OVCAR3 (cell line): ENCODE measurements around a stretch of chr5.

DNA sequence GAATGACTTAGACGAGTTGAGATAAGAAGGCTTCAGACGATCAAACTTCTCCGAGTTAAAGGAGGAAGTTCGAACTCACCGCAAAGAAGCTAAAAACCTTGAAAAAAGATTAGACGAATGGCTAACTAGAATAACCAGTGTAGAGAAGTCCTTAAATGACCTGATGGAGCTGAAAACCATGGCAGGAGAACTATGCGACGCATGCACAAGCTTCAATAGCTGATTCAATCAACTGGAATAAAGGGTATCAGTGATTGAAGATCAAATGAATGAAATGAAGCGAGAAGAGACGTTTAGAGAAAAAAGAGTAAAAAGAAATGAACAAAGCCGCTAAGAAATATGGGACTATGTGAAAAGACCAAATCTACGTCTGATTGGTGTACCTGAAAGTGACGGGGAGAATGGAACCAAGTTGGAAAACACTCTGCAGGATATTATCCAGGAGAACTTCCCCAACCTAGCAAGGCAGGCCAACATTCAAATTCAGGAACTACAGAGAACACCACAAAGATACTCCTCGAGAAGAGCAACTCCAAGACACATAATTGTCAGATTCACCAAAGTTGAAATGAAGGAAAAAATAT, 144.6 kb downstream of the WDR70 start:
- RRBS, result no CpG with 5 or more reads among the region's 14 CpGs

GRCh38 chr5:37744420-37744941, 95.4 kb downstream of the GDNF start:
- RRBS, result no CpG with 5 or more reads among the region's 2 CpGs

- RRBS, result 3% methylated on average over 9 of the region's 61 CpGs
Measured at GRCh38 chr5:37836592-37837355, 3.1 kb downstream of the GDNF start.

DNA sequence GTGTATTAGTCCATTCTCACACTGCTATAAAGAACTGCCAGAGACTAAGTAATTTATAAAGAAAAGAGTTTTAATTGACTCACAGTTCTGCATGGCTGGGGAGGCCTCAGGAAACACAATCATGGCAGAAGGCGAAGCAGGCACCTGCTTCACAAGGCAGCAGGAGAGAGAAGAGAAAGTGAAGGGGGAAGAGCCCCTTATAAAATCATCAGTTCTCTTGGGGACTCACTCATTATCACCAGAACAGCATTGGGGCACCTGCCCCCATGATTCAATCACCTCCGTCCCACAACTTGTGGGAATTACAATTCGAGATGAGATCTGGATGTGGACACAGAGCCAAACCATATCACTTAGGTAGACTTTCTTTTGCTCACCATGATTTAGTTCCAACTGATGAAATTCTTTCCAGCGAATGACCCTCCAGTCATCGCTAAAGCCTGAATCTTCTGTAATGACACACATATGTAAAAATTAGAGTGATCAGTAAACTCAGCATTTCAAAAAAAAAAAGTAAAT, 27.3 kb downstream of the EGFLAM start:
- RRBS, result no CpG with 5 or more reads among the region's 5 CpGs

DNA sequence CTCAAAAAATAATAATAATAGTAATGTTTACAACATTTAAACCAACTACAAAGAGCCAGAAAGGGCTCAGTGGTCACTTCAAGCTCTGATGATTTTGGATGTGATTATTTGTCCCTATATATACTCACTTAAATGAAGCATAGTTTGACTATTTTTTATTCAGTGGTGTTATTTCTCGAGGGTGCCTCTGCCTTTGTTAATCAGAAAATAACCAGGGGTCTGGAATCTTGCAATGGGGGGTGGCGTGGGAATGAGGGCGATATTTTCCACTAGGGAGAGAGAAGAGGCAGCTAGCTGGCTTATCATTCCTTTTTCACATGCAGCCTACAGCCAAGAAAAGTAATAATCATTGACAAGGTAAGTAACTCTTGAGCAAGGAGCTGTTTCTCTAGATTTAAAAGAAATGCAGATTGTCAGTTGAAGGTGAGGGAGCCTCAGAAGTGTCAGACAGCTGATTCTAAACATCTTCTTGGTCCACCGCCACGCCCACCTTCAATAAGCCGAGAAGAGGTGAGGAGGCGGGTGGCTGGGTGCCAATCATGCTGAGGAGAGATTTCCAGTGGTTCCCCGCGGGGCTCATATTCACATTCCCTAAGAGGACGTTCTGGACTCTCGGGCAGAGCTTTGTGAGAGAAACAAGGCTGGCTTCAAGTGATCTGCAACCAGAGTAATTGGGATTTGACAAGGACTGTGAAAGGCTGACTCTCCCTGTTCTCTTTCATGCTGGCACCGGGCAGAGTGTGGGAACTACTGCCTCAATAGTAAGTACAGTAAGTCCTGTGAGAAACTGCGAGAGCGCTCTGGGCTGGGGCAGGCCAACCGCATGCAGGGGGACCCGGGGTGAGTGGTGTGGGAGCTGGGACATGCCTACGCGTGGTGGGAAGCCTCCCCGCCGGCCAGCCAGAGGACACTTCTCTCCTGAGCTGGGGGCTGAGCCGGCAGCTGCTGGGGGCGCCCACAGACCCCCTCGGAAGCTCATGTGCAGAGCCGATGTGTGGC, 111.2 kb downstream of the LIFR start:
- RRBS, result 92% methylated on average over 4 of the region's 24 CpGs

DNA sequence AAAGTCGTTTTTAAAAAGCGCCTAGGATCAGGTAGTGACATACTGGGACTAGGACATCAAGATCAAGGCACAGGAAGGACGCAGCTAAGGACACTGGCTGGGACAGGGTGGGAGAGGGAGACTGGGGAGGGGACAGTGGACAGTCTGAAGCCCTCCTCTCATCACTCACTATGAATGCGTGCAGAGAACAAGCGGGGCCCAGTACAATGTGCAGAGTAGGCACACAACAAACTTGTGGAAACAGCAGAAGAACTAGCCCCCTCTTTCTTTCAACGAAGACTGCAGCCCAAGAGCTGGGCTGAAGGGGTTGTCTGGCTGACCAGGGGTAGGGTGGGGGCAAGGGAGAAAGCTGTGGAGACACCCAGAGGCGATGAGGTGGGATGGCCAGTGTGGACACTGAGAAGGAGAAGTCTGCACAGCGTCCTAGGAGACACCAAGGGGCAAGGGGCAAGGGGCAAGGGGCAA, 62.4 kb downstream of the LIFR start:
- RRBS, result no CpG with 5 or more reads among the region's 8 CpGs

DNA sequence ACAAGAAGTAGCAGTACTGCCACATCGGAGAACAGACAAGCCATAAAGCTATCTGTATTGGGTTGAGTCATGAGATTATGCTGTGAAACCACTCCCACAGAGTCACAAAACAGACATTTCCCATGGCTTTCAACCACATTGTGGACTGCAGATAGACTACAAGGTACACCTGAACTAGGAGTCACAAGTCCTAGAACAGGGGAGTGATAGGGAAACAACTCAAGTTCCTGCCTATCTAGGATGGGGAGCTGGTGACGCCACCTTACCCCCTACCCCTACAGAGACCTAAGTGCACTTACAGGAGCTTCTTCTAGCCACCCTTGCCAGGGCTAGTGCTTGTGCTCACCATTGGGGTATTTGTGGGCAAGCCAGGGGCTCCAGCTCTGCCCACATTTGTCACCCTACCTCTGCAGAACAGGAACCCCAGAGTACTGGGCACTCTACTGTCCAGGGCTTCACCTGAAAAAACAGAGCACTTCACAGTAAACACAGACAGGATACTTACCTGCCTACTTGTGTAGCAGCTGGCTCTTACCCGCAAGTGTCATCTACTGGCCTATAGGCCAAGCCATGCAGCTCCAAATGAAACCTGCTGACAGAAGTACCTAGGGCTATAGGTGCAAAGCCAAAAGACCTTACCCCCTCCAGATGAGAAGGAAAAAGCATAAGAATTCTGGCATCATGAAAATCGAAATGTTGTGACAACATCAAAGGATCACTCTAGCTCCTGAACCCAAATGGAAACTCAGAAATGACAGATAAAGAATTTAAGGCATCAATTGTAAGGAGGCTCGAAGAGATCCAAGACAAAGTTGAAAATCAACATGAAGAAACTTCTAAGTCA, 47.0 kb downstream of the OSMR start:
- RRBS, result no CpG with 5 or more reads among the region's 5 CpGs

GRCh38 chr5:38925394-38925929, 79.7 kb downstream of the OSMR start:
- RRBS, result no CpG with 5 or more reads among the region's 1 CpG

DNA sequence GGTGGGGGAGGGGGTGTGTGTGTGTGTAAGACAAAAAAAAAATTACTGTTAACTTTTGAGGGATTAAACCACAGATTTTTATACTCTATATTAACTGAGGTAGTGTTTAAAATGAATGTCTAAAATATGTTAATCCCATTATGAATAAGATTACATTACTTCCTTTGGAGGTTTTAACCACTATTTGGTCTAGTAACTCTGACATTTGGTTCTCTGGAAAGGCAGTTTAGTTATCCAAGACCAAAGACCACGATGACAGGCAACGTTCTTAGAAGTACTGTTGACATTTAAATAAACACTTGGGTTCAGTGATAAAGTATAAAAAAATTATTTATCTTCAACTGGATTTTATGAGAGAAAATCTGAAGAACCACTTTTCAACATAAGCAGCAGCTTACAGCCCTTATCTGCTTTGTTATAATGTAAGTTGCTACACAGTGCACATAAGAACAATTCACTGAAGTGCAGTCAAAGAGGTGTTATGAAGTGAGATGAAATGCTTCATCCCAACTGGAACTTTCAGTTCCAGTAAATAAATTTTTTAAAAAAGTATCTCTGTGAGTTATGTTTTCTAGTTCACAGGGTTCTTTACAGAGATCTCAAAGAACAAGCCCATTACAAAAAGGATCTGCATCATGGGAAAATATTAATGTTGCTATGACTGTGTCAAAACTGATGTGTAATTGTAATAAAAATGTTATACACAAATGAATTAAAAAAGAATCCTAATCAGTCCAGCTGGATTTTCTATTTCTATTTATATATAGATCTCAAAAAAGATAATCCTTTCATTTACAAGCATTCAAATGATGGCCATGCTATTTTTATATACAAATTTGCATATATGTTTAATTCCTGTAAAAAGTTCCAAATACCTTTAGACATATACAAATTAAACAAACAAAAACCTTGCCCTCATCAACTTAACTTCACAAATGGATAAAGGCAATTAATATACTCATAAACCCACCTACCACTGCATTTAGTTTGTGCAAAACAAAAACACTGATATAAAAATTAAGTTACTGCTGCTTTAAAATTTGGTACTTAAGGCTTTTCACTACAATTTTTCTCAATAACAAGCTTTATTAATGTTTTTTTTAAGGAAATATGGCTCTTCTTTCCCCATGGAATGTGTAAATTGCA, 94.8 kb downstream of the OSMR start:
- RRBS, result no CpG with 5 or more reads among the region's 2 CpGs

DNA sequence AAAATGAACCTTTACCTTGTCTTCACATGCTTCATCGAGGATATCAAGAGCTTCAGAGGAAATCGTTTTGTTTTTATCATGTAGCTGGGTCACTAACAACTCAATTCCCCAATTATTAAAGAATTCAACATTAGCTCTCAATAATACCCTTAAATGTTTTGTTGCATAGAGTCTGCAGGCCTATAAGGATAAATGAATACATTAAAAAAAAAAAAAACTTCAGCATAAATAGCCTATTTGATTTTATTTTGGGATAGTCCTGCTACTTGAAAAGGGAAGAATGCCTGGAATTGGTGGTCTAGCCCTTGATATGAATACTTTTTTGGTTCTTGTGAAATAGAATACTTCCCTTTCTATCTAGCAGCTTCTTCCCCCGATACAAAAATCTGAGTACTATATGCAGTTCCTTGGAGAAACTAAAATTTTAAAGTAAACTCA, 112.9 kb downstream of the OSMR start:
- RRBS, result no CpG with 5 or more reads among the region's 3 CpGs

DNA sequence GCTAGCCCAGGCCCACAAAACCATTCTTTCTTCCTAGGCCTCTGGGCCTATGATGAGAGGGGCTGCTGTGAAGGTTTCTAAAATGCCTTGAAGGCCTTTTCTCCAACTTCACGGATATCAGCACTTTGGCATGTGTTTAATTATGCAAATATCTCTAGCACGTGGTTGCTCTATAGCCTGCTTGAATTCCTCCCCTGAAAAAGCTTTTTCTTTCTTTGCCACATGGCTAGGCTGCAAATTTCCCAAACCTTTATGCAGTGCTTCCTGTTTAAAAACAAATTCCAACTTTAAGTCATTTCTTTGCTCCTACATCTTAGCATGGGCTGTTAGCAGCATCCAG, 7.9 kb downstream of the RICTOR start:
- RRBS, result no CpG with 5 or more reads among the region's 2 CpGs

GRCh38 chr5:39201229-39201804, 18.0 kb downstream of the FYB1 start:
- RRBS, result no CpG with 5 or more reads among the region's 1 CpG

- RRBS, result no CpG with 5 or more reads among the region's 10 CpGs
Measured at GRCh38 chr5:39208346-39208880, 10.9 kb downstream of the FYB1 start.

DNA sequence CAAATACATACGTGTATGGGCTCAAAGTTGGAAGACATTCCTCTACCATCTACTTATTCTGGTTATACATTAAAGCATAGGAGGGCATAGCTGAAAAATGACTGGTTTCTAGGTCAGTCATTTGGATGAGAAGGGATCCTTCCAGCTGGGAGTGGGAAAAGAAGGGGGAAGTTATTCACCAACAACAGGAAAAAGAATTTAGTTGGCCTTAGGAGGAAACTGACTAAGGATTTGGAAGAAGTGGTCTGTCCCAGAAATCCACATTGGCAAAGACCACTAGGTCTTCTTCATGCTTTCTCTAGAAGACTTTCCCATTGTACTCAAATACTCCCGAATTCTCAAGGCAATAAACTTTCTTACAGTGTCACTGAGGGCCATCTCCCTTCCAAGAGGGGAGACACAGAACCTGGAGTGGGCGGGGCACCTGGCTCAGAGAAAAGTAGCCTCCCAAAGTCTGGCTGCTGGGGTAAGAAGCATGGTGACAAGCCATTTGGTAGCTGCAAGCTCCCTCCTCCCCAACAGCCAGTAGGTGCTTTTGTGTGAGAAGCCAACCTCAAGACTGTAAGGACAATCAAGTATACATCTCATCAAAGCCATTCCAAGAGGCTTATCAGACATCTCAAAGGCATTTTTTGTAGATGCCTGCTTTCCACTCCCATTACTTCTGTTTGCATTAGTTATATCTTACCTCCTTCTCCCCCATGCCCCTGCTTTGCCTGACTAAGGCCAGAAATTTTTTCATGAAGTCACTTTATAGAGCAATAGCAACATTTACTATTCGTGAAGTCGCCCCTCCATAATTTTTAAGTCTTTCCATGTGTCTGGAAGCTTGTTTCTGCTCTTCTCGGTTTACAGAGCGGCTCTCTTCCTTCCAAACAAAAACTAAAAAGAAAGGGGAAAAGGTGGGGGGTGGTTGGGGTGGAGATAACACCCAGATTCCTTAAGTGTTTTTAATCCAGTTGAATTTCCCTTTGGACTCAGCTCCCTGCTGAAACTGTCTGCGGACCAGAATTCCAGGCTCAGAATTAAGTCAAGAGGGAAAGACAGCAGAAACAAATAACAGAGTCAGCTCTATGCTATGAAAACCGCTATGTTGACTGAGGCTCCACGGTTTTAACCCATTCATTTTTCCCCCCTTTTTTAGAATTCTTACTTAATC, 1.4 kb downstream of the DAB2 start:
- RRBS, result no CpG with 5 or more reads among the region's 10 CpGs

- RRBS, result no CpG with 5 or more reads among the region's 2 CpGs
Measured at GRCh38 chr5:39427367-39427880, 2.6 kb upstream of the DAB2 start.

DNA sequence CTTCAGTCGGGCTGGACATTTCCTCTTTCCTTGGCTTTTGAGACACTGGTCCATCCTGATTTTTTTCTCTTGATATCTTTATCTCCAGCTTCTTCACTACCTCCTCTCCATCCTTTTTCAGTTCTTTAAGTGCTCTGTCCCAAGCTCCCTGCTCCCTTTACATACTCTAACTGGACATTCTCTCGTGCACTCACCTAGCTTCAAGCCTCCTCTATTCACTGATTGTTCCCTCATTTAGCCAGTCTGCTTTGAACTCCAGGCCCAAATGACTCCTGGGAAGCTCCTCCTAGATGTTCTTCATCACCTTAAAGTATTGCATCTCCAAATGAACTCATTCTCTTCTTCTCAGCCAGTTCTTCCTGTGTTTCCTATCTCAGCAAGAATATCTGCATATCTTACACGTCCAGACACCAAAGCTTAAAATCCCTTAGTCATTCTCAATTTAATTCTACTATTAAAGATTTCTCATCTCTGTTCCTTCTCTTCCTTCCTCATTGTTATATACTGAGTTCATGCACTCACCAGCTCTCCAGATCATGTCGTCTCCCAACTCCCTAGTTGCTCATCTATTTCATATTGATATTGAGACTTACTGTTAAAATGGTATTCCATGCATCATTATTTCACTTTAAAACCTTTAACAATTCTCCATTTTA, 118.5 kb upstream of the DAB2 start:
- RRBS, result no CpG with 5 or more reads among the region's 4 CpGs

GRCh38 chr5:39757472-39757799, 332.7 kb upstream of the DAB2 start:
- RRBS, result no CpG with 5 or more reads among the region's 7 CpGs

DNA sequence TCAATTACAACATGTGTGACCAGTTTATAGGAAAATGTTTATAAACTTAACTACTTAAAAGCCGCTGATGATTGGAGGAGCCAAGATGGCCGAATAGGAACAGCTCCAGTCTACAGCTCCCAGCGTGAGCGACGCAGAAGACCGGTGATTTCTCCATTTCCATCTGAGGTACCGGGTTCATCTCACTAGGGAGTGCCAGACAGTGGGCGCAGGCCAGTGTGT, 362.7 kb upstream of the DAB2 start:
- RRBS, result no CpG with 5 or more reads among the region's 8 CpGs

- RRBS, result no CpG with 5 or more reads among the region's 1 CpG
Measured at GRCh38 chr5:40683237-40683764, 3.6 kb downstream of the PTGER4 start.

DNA sequence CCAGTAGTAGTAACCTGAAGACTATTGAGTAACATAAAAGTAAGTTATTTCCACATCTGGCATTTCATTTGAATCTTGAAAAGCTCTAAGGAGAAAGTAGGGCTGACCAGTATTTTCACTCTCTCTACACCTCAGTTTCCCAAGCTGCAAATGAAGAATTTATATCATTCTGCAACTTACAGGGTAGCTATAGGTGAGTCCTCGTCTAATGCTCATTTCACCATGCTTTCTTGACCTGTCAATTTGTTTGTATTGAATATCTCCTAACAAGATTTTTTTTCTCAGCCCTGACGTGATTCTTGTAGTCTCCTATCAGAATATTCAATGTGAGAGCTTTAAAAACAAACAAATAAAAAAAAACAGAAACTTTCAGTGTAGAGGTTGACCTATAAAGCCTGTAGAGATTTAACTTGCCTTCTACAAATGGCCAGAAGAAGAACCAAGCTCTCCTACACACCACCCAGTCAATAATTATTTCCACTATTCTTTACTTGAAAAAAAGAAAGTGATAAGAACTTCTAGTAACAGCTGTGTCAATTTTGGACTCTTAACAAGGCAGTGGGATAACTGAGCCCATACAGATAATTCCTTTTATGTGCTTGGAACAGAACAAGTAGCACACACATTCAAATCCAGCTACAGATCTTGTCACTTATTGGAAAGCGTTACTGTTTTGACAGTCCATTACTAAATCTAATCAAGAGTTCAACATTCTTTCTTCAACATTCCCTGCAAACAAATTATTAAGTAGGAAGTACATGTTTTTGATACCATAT, 6.1 kb downstream of the PTGER4 start:
- RRBS, result no CpG with 5 or more reads among the region's 3 CpGs